Occipital lobe (tissue), 2 donors: Measurements from ENCODE around the gene NATD1.

GRCh38 chr17:19370366-19371153 lies 7.7 kb upstream of the MAPK7 start:
- RAMPAGE, long total RNA = no peak

DNA sequence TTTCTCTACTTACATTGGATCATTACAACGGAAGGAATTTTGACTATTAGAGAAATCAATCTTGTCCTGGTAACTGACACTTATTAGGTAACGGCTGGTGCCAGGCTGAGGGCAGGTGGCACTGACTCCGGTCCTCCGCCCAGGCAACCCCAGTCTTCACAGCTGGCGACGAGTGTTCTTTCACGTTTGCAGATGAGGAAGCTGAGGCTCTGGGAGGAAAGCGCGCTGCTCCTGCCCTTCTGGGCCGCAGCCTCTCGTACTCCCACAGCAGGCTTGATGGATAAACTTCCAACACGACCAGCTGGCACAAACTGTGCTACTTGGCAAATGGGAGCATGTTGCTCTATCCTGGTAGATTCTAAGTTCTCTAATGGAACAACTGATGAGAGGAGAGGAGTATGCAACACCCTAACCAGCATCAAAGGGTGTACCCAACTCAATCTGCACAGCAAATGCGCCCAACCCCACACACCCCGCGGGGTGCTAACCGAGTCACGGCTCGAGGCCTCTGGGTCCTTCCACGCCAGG lies 588 bp upstream of the SLC47A1 start:
- RAMPAGE, long total RNA = no peak

DNA sequence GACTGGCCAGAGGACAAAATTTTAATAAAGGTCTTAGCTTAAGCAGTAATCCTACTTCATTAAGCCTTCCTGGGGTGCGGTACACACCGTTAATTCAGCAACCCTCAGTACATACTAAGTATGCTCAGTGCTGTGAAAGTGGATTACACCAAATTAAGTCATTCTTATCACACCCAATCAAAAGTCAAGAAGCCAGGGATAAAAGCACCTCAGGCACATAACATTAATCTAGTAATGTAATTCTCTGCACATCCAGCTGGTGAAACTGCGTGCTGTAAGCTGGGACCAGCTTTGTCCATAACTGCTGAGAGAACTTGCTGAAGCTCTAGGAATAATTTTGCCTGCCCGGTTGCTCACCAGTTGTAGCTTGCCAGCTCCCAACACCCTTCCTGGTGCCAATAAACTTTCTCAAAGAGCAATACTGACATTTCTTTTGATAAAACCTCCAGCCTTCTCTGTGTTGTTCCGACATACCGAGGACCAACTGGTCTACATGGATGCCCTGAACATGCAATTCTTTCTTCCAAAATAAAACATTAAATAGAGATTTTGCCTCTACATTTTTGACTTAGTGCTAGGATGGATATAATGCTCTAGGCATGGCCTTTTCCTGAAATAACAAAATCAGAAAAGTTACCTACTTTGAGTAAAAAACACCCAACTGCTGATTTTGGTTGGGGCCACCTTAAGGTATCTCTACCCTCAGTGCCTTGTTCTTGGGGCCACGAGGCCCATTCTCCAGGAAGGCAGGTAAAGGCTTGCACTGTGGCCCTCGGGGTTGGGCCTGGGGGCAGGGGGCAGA lies 45.0 kb downstream of the SLC47A1 start:
- RAMPAGE, long total RNA = no peak

- RAMPAGE, long total RNA = no peak
These were observed 480 bp upstream of the ALDH3A2 start for GRCh38 chr17:19647852-19648690.

DNA sequence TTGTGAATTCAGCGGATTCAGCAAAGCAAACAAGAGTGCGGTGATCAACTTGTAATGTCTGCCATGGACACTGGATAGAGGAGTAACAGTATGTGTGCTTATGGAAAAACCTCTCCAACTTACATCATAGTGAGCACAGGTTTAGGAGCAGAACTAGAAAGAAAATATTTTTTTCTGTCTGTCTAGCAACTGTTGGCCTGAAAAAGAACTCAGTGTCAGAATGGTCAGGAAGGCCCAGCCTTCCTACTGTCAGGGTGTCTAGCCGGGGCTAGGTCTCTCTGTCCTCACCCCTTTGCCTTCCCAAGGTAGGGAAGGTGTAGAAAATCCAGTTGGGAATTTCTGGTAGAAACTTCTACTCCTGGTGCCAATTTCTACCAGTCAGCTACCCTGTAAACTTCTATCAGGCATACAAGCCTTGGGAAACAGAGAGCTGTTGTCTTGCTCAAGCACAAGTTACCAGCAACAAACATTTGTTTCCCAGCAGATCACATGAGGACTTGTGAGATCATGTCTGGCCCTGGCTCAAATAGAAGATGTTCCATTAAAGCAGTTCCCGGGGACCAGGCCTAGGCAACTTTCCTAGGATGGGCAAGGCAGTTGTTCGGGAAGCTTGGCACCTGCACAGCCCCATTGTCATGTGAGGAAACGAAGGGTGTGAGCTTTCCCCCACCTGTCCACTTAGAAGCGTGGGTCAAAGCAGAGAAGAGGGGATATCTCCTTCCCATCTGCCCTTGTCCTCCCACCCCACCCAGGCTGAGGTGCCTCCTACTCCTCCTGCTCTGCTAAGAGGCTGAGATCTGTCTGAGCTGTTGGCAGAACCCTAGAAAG lies 11.0 kb upstream of the SLC47A2 start:
- RAMPAGE, long total RNA = no peak

DNA sequence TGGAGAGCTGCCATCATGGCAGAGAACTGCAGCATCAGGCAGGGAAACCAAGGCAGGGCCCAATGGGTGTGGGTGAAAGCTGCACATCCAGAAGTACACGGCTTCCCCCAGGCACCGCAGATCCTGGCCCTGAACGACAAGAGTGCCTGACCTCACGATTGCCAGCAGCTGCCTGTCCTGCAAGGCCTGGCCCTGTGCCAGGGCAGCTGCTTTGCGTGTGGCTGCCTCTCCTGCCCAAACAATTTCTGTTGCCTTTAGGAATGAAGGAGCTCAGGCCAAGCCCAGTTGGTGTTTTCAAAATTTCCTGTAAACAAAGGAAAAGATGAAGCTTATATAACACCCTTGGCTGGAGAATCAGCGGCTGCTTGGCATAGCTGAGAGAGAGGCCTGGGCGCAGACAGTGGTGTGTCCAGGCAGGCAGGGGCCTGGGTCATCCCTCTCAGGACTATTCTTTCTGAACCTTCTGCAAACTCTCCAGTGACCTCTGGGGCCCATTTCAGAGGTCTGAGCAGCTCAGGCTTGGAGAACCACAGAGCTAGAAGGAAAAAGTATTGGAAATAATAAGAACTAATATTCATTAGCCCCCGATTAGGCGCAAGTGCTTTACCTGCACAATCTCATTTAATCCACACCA lies 11.8 kb upstream of the SLC47A2 start:
- RAMPAGE, long total RNA = no peak

GRCh38 chr17:19975596-19976379 lies 1.8 kb downstream of the AKAP10 start:
- RAMPAGE, long total RNA = no peak

DNA sequence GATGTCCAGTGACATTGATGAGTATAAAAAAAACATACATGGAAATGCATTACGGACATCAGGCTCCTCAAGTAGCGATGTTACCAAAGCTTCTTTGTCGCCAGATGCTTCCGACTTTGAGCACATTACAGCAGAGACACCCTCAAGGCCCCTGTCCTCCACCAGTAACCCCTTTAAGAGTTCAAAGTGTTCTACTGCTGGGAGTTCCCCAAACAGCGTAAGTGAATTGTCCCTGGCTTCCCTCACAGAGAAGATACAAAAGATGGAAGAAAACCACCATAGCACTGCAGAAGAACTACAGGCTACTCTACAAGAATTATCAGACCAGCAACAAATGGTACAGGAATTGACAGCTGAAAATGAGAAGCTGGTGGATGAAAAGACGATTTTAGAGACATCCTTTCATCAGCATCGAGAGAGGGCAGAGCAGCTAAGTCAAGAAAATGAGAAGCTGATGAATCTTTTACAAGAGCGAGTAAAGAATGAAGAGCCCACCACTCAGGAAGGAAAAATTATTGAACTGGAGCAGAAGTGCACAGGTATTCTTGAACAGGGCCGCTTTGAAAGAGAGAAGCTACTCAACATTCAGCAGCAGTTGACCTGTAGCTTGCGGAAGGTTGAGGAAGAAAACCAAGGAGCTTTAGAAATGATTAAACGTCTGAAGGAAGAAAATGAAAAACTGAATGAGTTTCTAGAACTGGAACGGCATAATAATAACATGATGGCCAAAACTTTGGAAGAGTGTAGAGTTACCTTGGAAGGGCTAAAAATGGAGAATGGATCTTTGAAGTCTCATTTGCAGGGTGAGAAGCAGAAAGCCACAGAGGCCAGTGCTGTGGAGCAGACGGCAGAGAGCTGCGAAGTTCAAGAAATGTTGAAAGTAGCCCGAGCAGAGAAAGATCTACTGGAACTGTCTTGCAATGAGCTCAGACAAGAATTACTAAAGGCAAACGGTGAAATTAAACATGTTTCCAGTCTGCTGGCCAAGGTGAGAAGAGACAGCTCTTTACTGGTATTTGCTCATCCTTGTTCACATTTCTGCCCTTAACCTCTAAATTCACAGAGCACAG lies 196.1 kb downstream of the SPECC1 start:
- RAMPAGE, long total RNA = no peak

GRCh38 chr17:20281690-20282366 lies 185.5 kb downstream of the LGALS9B start:
- RAMPAGE, long total RNA = no peak

DNA sequence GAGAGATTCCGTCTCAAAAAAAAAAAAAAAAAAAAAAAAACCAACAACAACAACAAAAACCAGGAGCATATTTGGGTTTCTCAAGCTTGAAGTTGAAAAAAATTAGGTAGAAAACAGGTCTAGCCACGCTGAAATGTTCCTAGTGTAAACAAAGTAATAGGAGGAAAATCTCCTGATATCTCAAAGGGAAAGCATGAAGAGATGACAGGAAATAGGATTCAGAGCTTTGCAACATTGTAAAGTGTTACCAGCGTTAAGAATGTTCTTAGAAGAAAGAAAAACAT lies 48.5 kb upstream of the CDRT15L2 start:
- RAMPAGE, long total RNA = no peak

GRCh38 chr17:20924365-20924677 lies 118.5 kb downstream of the USP22 start:
- RAMPAGE, long total RNA = no peak

GRCh38 chr17:21152789-21153697 lies 26.3 kb downstream of the DHRS7B start:
- RAMPAGE, long total RNA = no peak

DNA sequence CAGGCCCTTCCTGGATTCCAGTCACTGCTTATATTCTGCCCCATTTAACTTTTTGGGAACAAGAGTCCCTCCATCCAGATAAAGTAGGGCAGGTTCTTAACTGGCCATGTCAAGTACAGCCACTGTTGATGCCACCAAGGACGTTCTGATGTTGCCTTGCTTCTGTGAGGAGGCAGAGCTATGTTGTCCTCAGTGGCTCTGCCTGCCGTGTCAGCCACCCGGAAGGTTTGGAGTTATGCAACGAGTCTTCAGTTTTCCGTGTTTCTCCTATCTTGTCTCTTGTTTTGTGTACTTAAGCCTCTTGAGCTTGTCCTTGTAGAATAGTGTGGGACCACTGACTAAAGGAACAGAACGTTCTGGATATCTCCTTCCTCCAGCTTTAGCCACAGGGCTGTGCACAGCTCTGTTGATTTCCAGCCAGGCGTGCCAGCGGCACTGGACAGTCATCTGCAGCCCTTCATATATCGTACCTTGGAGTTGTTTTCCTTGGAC lies 39.9 kb downstream of the TMEM11 start:
- RAMPAGE, long total RNA = no peak

GRCh38 chr17:21252574-21253668 lies at the start of gene NATD1:
Gene NATD1 (minus strand): TSS chr17:21253410.
- RAMPAGE, long total RNA = no peak

DNA sequence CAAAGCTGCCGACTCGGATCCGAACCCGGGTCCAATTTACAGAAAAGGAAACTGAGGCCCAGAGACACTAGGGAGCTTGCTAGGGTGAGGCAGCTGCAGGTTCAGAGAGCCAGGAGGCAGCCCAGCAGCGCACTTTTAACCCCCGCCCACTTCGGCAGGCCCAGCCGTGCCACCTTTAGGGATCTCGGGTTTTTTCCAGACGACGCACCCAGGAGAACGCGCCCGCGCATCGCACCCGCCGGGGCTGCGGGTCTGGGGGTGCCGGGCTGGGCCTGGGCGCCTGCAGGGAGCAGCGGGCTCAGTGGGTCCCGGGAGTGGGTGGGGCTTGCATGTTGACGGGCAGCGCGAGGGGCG lies 421 bp upstream of the MAP2K3 start:
- RAMPAGE, long total RNA = no peak

DNA sequence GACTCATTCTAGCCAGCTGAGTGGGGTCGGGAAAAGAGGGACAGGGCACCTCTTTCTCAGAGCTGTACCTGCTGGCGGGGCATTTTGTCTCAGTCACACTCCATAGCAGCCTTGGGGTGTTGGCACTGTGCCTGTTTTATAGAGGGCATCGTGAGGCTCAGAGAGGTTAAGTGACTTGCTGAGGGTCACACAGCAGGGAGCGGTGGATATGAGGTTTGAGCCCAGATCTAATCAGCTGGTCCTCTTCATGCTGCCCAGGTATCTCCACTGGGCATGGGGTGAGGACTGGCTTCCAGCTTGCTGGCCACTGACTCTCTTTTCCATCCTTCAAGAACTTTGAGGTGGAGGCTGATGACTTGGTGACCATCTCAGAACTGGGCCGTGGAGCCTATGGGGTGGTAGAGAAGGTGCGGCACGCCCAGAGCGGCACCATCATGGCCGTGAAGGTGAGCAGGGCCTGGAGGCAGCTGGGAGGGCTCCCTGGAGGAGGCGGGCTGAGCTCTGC lies 15.8 kb downstream of the MAP2K3 start:
- RAMPAGE, long total RNA = no peak

- RAMPAGE, long total RNA = no peak
These were observed 18.6 kb downstream of the MAP2K3 start for GRCh38 chr17:21302842-21303712.

- RAMPAGE, long total RNA = no peak
These were observed 26.5 kb downstream of the MAP2K3 start for GRCh38 chr17:21310964-21311523.

- RAMPAGE, long total RNA = no peak
These were observed 155.1 kb downstream of the KCNJ12 start for GRCh38 chr17:21530838-21532138.

DNA sequence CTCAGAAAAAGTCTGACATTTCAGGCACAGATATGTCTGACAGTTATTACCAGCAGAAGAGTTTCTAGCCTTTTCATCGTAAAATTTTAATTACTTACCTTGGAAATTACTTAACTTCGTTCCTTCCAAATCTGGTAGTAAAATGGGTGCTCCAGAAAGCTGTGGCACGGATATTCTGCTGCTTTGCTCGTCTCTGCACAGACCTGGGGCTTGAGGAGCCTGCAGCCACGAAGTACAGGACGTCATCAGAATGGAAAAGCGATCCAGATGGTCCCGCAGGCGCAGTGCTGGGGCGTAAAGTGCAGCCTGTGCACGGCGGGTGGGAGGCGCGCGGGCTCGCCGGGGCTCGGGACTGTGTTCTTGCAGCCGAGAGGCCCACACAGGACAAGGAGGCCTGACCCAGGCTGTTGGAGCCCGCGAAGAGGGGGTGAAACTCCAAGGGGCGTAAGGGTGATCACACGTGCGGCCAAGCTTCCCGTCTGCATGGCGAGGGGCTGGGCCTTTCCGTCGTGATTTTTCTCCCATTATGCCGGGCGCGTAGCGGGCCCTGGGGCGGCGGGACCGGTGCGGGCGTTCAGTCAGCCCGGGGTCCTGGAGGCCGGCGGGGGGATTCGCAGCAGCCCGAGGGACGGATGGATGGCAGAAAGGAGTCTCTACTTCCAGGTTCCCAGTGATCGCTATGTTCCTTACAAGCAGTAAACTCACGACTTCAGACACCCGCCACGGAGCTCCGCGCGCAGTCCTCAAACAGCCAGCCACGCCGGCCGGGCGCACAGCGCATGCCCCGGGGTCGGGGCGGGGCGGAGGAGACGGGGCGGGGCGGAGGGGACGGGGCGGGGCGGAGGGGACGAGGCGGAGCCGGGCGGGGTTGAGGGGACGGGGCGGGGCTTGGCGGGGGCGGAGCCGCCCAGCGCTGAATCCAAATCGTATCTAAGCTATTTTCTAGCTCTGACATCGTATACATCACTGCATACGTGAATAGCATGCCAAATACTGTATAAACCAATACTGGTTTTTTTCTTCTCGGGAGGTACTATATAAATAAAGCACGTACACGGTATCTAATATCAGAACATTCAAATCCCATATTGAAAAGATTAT lies 141.1 kb upstream of the KCNJ18 start:
- RAMPAGE, long total RNA = start-site peak on the minus strand centred at position 763 of the sequence, 88 bp wide, 44 and 52 reads in 2 replicates